Fibroblast of the aortic adventitia (primary cell): ENCODE measurements around the genes MED13, MRC2 and TANC2.

DNA sequence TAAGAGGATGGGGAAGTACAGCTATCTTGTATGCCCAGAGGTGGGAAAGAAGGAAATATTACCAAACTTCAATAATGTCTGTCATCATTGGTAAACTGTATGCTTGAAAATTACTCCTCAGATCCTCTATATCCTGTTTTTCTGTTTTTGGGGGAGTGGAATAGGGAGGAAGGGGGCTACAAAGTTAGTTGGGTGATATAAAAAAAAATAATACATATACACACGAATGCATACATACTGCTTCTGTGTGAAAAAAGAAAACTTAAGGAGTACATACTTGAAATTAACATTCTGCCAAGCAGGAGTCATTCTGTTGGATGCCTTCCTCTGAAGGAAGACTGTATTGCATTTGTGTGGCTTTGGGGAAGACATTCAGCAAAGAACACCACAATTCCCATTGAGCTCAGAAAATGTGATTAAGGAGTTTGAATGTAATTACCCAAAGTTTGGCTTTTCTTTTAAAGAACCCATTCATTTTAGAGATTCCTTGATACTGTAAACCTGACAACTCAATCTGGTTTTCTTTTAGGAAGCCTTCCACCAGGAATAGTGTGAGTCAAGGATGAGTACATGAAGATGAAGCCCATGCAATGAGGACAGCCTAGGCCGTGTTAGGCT is 271.9 kb upstream of the TBX2 start:
- CAGE, long polyA plus RNA, result no peak

DNA sequence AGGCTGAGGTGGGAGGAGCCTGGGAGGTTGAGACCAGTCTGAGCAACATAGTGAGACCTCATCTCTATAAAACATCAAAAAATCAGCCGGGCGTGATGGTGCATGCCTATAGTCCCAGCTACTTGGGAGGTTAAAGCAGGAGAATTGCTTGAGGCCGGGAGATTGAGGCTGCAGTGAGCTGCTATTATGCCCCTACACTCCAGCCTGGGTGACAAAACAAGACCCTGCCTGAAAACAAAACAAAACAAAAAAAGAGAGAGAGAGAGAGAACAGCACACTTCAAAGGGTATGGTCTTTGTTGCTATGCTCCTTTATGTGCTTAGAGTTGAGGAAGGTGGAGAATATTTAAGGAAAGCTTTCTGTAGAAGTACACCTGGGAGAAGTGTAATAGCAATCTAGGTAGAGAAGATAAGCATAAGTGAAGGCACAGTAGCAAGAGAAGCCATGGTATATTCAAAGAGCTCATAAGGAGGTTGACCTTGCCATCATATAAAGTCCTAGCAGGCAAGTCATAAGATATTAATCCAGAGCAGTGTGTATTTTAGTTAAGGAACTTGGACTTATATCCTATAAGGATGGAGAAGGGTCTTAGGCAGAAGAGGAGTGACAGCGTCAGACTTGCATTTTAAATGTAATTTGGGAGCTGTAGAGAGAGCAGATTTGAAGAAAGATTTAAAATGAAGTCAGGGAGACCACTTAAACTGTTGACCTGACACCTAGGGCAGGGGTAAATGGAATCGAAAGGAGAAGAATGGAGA is 210.6 kb upstream of the TBX2 start:
- CAGE, long polyA plus RNA, result no peak

- CAGE, long polyA plus RNA, result no peak
Measured at GRCh38 chr17:61219289-61219900, 180.2 kb upstream of the TBX2 start.

GRCh38 chr17:61403211-61403799 is 3.7 kb downstream of the TBX2 start:
- CAGE, long polyA plus RNA, result no peak

GRCh38 chr17:61462405-61463012 is 10.3 kb downstream of the TBX4 start:
- CAGE, long polyA plus RNA, result no peak

DNA sequence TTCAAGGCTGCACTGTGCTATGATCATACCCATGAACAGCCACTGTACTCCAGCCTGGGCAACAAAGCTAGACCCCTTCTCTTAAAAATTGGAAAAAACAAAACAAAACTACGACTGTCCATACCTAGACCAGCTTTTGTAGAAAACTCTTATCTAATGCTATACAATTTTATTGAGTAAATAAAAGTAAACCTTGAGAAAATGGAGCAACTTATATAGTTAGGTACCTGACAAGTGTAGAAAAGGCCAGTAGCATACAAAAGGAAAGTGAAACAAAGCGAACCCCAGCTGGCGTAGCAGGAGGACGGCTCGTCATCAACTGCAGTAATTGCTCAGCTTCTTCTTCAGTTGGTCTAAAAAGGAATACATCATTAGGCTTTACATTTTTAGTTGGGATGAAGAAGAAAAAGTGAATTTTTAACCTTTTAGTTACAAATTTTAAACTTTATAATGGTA is 23.5 kb downstream of the INTS2 start:
- CAGE, long polyA plus RNA, result no peak

DNA sequence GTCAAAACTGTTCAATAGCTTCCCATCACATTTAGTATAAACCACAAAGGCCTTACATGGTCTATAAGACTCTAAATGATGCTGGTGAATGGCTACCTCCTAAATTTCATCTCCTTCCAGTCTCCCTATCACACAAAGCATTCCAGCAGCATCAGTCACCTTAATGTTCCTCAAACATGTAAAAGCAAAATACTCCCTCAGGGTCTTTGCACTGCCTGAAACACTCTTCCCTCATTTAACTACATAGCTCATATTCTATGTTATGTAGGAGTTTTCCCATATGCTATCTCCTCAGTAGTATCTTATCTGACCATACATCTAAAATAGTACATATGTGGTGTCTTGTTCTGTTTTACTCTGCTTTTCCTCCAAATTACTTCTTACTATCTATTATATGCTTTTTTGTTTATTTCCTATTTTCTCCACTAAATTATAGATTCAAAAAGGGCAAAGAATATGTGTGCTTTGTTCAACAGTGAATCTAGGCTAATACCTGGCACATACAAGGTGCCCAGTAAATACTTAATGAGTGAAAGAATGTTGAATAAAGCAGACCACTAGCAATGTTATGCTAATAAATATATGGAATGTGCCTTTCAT is 53.7 kb upstream of the INTS2 start:
- CAGE, long polyA plus RNA, result no peak

- CAGE, long polyA plus RNA, result no peak
Measured at GRCh38 chr17:62064778-62065834, at the start of gene MED13. Gene MED13, minus strand, starts transcription at chr17:62065278.

GRCh38 chr17:62627613-62627971 is at the start of gene MRC2:
Gene MRC2, plus strand, starts transcription at chr17:62627670.
- CAGE, long polyA plus RNA, result no peak

- CAGE, long polyA plus RNA, result no peak
Measured at GRCh38 chr17:62724591-62725264, 83.4 kb downstream of the MARCHF10 start.

DNA sequence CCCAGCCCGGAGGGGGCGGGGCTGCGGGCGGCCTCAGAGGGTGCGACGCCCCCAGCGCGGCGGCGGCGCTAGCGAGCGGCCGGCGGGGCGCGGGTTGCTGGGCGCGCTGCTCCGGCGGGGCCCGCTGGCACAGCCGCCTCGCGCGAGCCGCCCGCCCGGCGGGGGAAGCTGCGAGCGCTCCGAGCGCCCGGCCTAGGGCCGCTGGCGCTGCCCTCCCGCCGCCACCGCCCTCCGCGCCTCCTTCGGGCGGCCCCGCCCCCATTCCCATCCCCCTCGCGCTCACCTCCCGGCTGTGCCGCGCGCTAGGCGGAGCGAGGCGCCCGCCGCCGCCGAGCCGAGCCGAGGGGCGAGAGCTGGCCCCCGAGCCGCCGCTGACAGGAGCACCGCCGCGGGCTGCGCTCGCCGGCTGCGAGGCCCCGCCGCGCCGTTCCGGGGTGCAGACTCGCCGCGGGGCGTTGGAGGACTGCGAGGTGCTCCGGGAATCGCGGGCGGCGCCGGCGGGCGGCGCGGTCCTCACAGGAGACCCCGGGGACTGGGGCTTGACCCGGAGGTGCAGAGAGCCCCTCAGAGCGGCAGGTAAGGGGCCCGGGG is at the start of gene TANC2:
TANC2 (plus strand) TSS at position 62 of the 591 bp plus-strand sequence.
- CAGE, long polyA plus RNA, result no peak

DNA sequence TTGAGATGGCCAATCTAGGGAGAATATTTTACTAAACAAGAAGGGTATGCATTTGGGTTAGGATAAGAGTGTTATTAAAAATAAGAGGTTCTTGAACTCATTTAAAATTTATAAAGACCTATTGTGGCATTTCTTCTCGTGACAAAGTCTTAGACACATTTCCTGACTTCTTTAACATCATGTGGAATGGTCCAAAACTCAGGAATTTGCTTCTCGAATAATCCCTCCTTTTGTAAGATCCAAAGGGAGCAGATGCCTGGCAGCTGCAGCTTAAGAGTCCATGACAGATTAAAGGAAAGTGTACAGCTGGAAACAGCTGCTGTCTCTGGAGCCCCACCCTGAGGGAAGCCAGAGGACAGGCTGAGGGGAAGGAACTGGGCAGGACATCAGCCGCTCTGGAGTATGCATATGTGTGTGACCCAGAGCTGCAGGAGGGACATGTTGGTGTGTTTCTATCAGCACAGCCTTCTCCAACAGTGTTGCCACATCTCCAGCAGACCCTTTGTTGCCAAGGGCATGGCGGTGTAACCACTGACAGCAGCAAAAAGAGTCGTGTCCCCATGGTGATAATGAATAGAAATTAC is 46.3 kb downstream of the CYB561 start:
- CAGE, long polyA plus RNA, result no peak

GRCh38 chr17:63622633-63622978 is 389 bp downstream of the MAP3K3 start:
- CAGE, long polyA plus RNA, result no peak

GRCh38 chr17:63622979-63623673 is 909 bp downstream of the MAP3K3 start:
- CAGE, long polyA plus RNA, result no peak

DNA sequence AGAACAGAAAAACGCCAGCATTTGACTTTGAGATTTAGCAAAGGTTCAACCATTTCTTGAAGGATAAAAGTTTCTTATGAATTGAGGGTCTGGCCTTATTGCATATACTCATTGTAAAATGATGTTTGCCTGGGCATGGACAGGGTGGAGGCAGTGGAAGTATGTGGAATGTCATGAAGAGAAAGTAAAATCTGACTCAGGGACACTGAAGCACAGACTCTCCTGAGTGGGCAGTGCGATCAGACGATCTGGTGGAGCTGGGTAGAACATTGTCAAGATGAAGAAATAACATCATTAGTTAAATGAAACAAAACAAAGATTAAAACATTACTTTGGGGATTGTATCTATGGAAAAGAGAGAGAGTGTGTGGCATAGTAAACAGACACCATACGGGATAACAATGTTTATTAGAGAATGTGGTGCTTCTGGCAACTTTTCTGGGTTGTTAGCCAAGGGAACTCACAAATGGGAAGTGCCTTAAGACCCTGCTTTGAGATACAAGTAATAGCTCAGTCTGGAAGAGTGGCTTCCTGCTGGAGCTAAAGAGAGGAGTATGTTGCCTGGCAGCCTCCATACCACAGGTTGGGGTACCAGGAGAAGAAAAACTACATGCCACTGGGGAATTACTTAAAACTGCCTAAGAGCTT is 4.5 kb downstream of the MAP3K3 start:
- CAGE, long polyA plus RNA, result no peak

DNA sequence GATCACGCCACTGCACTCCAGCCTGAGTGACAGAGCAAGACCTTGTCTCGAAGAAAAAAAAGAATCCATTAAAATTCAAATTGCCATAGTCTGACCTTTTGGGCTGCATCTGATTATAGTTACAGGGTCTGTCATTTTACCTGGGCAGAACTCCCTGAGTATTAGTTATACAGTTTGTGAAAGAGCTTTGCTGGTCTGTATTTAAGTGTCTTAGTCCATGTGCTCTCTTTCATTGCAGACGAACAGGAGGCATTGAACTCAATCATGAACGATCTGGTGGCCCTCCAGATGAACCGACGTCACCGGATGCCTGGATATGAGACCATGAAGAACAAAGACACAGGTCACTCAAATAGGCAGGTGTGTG is 10.2 kb downstream of the MAP3K3 start:
- CAGE, long polyA plus RNA, result no peak

DNA sequence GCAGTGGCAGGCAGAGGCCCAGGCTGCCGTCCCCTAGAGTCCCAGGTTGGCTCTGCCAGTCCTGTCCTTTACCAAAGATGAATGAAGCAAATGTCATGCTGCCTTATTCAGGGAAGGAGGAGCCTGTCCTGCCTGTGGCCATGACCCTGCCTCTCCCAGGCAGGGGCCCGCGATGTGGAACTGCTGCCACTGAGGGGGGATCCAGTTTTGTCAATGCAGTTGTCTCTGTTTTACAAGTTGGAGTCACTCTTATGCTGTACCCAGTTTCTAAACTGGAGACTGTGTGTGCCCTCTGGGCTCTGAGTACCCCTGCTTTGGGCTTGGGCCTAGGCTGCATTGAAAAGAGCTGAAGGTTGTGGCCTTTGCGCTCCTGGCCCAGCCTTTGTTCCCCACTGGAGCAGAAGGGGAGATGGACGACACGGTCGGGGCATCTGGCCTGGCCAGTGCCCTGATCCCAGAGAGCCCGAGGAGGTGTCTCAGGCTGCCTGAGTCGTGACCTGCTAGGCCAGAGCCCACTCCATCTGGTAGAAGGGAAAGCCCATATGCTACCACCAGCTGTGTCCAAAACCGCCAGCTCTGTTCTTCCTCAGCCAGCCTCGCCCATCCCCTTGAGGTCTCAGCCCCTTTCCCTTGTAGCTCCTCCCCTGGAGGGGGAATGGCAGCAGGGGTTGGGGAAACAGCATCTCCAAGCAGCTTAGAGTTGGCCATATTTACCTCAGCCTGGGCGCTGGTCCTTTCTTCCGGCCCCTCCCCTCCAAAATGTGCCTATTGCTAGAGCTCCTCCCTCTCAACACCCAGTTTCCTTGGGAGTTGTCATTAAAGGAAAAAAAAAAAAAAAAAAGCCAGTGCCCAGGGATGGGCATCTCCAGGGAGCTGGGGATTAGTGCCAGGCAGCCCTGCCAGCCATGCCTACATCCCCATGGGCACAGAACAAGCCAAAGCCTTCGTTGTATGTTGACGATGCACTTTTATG is 5.4 kb downstream of the LIMD2 start:
- CAGE, long polyA plus RNA, result no peak

- CAGE, long polyA plus RNA, result no peak
Measured at GRCh38 chr17:63701198-63701817, 1.4 kb upstream of the LIMD2 start.

GRCh38 chr17:63818633-63819073 is 8.6 kb upstream of the PSMC5 start:
- CAGE, long polyA plus RNA, result no peak

- CAGE, long polyA plus RNA, result no peak
Measured at GRCh38 chr17:63833463-63834250, 6.2 kb upstream of the FTSJ3 start.